SEM (cell line): ENCODE measurements around a stretch of chr13.

DNA sequence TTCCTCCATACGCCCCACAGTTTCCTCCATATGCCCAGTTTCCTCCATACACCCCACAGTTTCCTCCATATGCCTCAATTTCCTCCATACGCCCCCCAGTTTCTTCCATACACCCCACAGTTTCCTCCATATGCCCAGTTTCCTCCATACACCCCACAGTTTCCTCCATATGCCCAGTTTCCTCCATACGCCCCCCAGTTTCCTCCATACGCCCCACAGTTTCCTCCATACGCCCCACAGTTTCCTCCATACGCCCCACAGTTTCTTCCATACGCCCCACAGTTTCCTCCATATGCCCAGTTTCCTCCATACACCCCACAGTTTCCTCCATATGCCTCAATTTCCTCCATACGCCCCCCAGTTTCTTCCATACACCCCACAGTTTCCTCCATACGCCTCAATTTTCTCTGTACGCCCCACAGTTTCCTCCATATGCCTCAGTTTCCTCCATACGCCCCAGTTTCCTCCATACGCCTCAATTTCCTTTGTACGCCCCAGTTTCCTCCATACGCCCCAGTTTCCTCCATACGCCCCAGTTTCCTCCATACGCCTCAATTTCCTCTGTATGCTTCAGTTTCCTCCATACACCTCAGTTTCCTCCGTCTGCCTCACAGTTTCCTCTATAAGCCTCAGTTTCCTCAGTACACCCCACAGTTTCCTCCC, 22.2 kb downstream of the GAS6 start:
- PRO-cap = no peak

- PRO-cap = no peak
Measured at GRCh38 chr13:113950312-113951022, 23.4 kb downstream of the C13orf46 start.

DNA sequence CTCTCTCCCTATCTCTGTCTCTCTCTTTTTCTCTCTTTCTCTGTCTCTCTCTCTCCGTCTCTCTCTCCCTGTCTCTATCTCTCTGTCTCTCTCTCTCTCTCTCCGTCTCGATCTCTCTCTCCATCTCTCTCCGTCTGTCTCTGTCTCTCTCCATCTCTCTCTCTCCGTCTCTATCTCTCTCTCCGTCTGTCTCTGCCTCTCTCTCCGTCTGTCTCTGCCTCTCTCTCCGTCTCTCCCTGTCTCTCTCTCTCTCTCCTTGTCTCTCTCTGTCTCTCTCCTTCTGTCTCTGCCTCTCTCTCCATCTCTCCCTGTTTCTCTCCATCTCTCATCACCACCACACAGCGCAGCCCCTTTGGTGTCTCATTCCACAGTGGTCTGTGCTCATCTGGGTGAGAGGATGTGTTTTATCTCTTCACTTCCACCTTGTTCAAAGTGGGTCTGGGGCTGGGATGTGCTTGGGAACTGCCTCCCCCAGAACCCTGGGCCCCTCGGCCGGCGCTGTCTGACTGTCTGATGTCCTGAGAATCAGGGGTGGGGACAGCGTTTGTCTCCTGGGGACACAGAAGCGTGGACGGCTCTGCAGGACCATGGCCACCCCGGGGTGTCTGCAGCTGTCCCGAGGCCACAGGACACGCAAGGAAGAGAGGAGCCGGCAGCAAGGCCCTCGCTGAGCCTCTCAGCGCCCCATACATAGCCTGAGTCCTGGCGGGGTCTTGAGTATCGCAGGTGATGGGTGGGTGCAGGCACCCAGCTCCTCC, 40.2 kb upstream of the C13orf46 start:
- PRO-cap = no peak

GRCh38 chr13:114032036-114032518, 58.2 kb upstream of the C13orf46 start:
- PRO-cap = no peak

DNA sequence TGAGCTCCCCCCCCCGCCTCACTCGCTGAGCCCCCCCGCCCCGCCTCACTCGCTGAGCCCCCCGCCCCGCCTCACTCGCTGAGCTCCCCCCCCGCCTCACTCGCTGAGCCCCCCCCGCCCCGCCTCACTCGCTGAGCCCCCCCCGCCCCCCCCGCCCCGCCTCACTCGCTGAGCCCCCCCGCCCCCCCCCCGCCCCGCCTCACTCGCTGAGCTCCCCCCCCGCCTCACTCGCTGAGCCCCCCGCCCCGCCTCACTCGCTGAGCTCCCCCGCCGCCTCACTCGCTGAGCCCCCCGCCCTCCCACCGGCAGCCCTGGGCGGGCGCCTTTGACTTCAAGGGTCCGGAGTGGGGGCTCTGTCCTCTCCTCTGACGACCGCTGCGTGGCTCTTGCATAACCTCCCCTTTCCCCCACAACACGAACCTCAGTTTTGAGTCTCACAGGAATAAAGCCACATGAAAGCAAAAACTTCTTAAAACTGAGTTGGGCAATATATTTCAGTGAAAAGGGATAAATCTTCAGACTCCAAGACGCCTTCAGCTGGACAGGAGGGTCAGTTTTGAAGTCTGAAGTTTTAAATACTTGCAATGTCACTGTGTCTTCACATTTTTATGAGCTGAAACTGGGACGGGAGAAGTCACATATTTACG, 70.5 kb upstream of the C13orf46 start:
- PRO-cap = unidirectional peak, minus-strand start at position 388 of the sequence

GRCh38 chr13:114048971-114049700, 75.3 kb upstream of the C13orf46 start:
- PRO-cap = no peak

DNA sequence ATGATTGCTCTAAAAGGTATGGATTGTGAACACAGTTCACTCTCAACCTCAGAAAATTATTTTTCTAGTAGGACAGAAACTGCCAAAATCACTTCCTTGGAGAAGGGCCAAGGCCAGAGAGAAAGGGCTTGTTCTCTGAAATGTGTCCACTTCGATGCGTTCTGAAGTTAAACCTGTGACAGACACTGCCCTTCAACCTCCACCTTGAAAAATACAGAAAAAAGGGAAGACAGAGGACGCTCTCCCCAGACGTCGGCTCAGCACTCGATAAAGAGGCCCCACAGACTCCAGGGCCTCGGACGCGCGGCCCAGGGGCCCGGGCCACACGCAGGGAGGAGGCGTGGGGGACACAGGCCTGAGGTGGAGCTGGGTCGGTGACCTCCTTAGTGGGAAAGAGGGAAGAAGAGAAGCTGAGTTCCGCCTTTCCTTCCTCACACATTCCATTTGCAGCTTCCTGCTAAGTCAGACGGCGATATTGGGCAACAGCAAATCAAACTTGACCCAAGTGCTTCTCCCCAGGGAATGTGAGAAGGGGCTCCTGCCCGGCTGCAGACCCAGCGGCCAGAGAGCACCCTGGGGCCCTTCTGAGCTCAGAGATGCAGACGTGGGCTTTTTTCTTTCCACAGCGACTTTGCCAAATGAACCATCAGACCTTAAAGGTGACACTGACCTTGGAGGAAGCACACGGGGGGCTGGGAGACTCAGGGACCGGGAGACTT, 63.5 kb downstream of the RASA3 start:
- PRO-cap = no peak

DNA sequence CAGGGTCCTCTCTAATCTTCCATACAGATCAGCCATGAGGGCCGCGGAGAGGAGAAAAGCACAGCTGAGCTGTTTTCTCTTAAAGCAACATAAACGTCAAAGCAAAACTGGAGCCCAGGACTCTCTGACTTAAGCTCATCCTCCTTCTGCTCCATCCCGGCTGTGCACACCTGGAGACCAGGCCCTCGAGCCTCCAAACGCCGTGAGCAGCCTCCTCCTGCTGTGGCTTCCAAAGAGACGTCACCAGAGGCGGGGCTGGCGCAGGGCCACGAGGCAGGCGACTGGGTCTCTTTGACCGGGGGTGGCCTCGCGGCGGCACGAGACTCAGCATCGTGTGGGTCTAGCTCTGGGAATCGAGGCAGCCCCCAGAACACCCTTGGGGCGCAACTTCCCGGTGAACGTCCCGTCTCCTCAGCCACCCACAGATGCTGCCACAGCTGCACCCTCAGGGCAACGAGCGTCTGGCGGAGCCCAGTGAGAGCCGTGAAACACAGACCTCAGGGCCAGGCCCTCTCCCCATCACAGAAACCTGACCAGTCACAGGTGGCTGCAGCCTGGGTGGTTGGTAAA, 22.8 kb downstream of the RASA3 start:
- PRO-cap = no peak